Bile duct (tissue), 1 donor: ENCODE measurements around a stretch of chr14.

DNA sequence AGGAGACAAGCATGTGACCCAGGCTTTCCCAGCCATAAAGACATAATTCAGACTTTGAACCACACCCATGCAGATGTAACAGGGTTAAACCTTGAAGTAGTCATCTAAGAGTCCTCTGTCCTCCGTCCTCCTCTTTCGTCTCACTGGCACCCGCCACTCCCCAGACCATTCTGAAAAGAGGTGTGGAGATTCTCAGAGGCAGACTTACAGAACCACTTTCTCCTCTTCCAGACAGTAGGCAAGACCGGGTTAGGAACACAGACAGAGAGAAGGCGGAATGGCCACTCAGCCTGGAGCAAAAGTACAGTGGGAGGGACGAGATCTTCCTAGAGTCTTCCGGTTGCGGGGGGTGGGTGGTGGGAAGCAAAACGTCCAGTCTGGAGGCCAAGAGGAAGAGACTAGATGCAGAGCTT lies 120.6 kb downstream of the KCNK10 start:
- PRO-cap, result no peak

DNA sequence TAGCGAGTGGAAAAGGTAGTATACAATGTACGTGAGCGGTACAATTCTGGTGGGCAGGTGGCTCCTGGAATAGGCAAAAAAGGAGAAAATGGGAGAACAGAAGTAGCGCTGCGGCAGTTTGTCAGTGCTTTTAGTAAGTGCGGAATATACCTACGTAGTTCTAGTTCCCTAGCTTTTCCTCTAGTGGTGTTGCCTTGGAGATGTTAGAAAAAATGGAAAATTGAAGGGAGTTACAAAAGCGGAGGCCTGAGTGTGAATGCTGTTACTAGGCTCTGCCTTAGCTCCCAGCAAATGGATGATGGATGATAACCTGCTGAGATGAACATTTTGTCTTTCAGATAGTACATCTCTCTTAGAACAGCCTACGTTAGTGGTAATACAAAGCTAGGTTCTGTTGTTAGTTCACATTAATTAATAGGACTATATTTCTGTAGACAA lies 1.1 kb downstream of the TTC8 start:
- PRO-cap, result no peak

GRCh38 chr14:89219934-89220459 lies 197.0 kb downstream of the FOXN3 start:
- PRO-cap, result no peak

DNA sequence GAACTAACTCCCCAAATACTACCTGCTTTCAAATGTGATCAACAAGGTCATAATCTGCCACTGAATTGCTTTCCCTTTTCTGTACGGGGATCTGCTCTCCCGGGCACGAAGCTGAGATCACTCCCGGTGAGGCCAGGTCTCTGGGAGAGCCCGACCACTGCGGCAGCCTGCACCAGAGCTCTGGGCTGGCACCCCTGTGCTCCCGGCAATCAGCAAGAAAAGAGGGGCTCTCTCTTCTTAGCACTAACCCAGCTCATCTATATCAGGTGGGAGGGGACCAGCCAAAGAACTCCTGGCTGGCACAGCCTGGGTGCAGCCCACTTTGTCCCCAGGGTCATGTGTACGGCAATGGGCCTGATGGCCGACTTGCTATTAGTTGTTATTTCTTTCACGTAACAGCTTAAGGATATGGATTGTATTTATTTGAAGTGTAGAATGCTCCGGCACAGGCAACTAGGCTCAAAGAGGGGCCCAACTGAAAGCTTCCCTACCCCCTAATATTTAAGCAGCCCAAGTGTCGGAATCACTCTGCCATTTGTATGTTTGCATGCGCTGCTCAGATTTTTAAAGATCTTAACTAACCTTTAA lies 156.7 kb downstream of the FOXN3 start:
- PRO-cap, result no peak

- PRO-cap, result no peak
Measured at GRCh38 chr14:89284341-89285021, 132.6 kb downstream of the FOXN3 start.

DNA sequence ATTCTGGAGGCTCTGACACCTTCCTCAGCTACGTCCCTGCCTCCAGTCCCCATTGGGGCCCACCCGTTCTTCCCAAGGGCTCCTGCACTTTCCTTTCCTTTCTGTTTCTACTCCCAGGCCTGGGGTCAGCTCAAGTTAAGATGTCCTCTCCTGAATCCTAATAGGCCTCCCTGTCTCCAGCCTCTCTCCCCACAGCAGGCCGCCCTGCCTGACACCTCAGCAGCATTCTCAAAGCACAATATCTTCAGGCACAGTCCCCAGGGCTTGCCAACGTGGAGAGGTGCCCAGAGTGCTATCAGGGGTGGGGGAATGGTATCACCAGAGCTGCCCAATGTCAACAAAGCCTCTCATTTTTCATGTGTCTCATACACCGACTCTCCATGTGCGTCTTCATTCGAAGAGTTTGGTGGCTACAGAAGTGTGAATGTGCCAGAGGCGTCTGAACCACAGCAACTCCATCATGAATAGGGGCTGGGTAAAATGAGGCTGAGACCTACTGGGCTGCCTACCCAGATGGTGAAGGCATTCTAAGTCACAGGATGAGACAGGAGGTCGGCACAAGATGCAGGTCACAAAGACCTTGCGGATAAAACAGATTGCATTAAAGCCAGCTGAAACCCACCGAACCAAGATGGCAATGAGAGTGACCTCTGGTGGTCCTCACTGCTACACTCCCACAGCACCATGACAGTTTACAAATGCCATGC lies 122.9 kb downstream of the FOXN3 start:
- PRO-cap, result no peak

DNA sequence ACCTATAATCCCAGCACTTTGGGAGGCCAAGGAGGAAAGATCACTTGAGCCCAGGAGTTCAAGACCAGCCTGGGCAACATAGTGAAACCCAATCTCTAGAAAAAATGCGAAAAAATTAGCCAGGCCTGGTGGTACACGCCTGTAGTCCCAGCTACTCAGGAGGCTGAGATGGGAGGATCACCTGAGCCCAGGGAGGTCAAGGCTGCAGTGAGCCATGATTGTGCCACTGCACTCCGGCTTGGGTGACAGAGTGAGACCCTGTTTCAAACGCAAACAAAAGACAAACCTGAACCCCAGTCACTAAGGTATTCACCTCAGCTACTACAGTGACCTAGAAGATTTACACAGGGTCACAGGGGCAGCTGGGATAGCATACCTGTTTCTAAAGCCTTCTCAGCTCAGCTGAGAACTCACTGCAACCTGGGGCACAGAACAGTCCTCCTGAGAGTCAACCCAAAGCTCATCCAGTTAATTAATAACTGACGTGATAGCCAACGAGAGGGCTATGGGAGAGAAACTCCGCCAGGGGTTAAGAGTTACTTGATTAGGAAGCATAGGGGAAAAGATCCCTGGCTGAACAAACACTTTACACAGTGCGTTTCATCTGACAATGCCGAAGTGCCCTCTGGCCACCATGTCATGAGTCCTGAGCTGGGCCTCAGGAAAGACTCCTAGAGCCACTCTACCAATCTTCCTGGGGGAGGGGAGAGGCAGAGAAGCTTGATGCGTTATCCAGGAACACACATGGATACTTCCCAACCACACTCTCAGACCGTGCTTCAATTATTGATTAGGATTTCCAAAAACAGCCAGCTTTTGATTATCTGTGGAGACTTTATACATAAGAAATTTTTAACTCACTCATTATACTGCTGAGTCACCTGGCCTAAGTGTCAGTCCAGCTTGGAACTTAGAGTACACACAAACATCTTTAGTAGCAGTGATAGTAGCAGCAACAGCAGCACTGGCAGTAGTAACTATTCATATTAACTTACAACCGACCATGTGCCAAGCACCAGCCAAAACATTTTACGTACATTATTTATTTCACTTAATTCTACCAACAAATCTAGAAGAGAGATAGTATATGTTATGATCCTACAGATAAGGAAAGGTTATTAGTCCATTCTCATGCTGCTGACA lies 48.3 kb downstream of the FOXN3 start:
- PRO-cap, result no peak

- PRO-cap, result no peak
Measured at GRCh38 chr14:89402301-89402825, 14.7 kb downstream of the FOXN3 start.

- PRO-cap, result no peak
Measured at GRCh38 chr14:89402855-89403376, 14.1 kb downstream of the FOXN3 start.

GRCh38 chr14:89614148-89614949 lies 197.3 kb upstream of the FOXN3 start:
- PRO-cap, result no peak

GRCh38 chr14:89617142-89617377 lies 200.0 kb upstream of the FOXN3 start:
- PRO-cap, result no peak

- PRO-cap, result no peak
Measured at GRCh38 chr14:89626431-89626835, 209.4 kb upstream of the FOXN3 start.

- PRO-cap, result no peak
Measured at GRCh38 chr14:89773322-89773849, 181.1 kb downstream of the EFCAB11 start.

GRCh38 chr14:90060958-90061547 lies 741 bp upstream of the KCNK13 start:
- PRO-cap, result no peak

- PRO-cap, result no peak
Measured at GRCh38 chr14:90303590-90304009, 28.1 kb downstream of the NRDE2 start.

- PRO-cap, result bidirectional peak, plus-strand start at chr14:90397735, minus-strand start at chr14:90397709; bidirectional peak, plus-strand start at chr14:90397937, minus-strand start at chr14:90397837; bidirectional peak, plus-strand start at chr14:90398032, minus-strand start at chr14:90398031
Measured at GRCh38 chr14:90397283-90398310, 768 bp downstream of the CALM1 start.

GRCh38 chr14:90401080-90401736 lies 4.4 kb downstream of the CALM1 start:
- PRO-cap, result no peak

DNA sequence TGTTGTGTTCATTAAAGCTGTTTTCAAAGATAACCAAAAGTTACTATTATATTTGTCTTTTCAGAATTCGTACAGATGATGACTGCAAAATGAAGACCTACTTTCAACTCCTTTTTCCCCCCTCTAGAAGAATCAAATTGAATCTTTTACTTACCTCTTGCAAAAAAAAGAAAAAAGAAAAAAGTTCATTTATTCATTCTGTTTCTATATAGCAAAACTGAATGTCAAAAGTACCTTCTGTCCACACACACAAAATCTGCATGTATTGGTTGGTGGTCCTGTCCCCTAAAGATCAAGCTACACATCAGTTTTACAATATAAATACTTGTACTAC lies 7.8 kb downstream of the CALM1 start:
- PRO-cap, result no peak

DNA sequence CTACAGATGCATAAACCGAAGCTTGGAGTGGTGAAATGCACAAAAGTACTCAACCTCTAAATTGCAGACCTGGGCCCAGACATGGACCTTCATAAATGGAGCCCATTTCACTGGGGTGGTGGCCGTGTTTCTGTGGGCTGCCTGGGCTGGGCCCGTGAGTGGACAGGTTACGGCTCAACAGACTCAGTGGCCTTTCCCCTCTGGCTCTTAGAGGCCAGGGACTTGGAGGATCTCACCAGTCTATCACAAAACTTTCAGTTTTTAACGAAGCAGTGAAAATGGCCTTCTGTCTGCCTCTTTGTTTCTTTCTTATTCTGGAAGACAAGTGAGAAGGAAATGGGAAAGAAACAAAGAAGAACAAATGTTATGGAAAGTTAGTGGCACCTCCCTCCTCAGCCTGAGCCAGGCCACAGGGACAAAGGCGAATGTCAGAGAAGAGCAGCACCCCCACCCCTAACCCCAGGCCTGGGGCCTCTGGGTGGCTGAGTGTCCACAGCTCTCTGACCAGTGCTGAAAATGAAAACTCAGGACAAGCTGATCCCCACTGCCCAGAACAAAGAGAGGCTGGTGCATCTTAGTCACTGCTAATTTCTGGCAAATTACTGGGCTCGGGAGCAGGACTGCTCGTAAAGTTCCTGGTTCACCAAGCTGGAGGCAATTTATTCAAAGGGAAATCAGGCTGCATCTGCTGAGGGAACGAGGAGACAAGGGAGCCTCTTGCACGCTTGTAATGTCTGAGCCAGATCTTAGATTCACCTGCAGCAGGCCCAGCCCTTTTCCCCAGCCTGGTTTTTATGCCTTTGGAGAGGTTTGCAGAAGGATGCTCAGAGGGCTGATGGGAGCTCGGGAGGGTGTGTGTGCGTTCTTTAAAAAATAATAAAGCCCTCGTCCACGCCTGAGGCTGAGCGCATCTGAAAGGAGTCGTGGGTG lies 43.1 kb downstream of the CALM1 start:
- PRO-cap, result no peak

DNA sequence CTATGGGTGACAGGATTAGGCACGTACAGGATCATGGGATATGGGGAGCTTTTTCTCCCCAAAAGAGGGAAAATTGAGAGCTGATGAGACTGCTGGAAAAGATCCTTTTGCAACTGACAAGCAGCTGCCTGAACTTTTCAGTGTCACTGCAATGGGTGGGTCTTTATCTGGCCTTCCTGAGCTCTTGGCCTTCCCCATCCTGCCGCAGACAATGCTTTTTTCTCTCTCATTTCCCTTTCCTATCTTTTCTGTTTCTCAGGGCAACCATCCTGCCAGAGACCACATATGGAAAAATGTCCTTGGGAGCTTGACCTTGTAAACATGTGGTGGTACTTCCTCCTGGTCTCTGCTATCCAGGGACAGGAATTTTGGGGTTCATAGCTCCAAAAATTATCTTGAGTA lies 75.8 kb downstream of the CALM1 start:
- PRO-cap, result no peak